ENCODE measurements around the genes GAGE12D, GAGE12F, USP27X, SHROOM4 and XAGE1A.

GRCh38 chrX:49270368-49271298 is 1.0 kb downstream of the PPP1R3F start:
- PRO-cap, result no peak
- RAMPAGE, long total RNA, result no peak

DNA sequence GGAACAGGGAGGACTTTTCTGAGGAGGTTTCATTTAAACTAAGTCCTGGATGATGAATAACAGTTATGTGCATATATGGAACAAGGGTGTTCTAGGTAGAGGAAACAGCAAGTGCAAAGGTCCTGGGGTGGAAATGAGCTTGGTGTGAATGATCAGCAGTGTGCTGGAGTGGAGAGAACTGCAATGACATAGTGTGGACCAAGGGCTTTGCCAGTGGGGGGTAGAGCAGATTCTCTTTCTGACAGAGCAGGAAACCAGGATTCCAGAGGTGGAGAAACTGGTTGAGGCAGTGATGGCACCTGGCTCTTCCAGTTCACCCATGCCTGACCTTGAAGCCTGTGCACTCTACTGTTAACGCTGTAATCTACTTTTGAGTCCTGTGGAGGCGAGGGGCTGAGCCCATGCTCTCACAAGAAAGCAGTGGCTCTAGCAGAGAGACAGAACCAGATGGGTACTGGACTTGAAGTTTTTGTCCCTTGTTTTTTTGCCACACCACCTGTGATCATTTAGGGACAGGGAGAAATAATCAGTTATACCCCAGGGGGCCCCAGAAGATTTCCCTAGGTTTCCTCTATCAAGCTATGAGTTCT is 1.9 kb downstream of the PPP1R3F start:
- PRO-cap, result no peak
- RAMPAGE, long total RNA, result no peak

GRCh38 chrX:49541328-49541802 is at the start of gene GAGE12D:
Gene GAGE12D (plus strand): TSS chrX:49541733.
- PRO-cap, result no peak
- RAMPAGE, long total RNA, result no peak

DNA sequence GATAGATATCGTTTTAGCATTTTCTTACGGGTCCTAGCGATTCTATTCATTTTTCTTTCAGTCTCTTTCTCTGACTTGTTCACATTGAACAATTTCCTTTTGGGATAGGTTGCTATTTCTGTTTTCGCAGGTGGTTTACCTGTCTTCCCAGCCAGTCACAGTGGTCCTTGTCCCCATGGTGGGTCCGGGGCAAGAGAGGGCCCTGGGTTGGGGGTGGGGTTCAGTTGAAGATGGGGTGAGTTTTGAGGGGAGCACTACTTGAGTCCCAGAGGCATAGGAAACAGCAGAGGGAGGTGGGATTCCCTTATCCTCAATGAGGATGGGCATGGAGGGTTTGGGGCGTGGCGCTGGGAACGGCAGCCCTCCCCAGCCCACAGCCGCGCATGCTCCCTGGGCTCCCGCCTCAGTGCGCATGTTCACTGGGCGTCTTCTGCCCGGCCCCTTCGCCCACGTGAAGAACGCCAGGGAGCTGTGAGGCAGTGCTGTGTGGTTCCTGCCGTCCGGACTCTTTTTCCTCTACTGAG is at the start of gene GAGE12F:
Gene GAGE12F (plus strand): TSS at position 426 of the 524 bp plus-strand sequence.
- PRO-cap, result no peak
- RAMPAGE, long total RNA, result no peak

GRCh38 chrX:49844411-49845042 is 15.4 kb downstream of the PAGE4 start:
- PRO-cap, result no peak
- RAMPAGE, long total RNA, result no peak

- PRO-cap, result bidirectional peak, plus-strand start at chrX:49879354, minus-strand start at chrX:49879356; bidirectional peak, plus-strand start at chrX:49879497, minus-strand start at chrX:49879456
- RAMPAGE, long total RNA, result no peak
These were observed at the start of gene USP27X for GRCh38 chrX:49878800-49879760. Gene USP27X (plus strand): TSS chrX:49879484.

- PRO-cap, result no peak
- RAMPAGE, long total RNA, result no peak
These were observed 107.1 kb downstream of the AKAP4 start for GRCh38 chrX:50093738-50094096.

DNA sequence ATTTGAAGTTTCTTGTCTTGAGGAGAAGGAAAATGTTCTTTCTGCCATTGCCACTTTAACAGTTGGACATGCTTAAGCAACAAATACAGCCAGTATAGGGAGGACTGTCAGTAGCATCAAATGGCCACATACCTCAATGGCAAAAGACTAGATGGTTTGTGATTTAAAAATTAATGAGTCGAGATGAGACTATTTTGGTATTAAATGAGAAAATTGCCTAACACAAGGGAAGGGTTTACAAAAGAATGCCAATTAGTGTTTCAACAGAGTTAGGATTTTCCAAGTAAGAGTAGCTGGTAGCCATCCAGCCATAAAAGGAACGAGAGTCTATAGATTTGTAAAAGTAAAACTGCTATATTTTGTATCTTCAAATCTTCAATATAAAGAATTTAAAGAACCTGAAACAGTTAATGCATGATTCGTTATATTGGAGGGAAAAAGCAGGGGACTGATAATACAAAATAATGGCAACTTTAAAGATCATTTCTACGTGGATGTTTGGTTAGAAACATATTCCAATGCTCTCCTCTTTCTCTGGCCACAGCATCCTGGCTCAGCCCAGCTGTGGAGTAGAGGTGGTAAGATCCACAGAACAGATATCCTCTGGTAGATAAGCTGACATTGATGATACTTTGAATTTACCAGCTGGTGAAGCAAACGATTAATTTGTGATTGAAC is 105.8 kb downstream of the AKAP4 start:
- PRO-cap, result no peak
- RAMPAGE, long total RNA, result no peak

- PRO-cap, result no peak
- RAMPAGE, long total RNA, result no peak
These were observed 125.9 kb upstream of the DGKK start for GRCh38 chrX:50596409-50597138.

GRCh38 chrX:50799613-50800005 is 14.4 kb downstream of the SHROOM4 start:
- PRO-cap, result no peak
- RAMPAGE, long total RNA, result no peak

DNA sequence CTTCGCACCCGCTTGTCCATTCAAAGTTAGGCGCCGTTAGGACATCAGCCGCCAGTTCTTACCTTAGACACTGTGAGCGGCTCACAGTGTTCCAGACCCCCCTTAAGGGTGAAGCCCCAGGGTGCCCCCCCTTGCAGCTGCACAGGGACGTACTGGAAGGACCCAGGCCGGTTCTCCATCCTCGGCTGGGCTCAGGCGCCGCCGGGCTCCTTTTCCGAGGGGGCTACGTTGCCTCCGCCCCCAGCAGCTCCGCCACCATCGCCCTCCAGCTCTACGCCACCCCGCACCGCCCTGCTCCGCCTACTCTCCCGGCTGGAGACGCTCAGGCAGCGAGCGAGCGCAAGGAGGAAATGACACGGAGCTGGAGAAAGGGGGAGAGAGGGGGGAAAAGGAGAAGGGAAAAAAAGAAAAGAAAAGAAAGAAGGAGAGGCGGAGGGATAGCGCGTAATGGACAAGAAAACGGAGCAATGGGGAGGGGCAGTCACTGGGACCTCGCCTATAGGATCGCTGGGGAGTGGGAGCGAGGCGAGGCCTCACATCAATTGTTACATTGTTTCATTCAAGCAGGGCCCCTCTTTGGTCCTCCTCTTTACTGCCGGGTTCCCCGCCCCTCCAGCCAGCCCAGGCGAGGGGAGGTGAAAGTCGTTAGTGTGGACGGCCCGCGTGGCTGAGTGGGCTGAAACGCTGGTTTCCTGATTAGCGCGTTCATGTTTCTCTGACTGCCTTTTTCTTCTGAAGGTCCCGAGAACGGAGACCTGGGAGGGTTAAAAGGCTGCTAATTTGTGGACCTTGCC is at the start of gene SHROOM4:
Gene SHROOM4 (minus strand): TSS at position 355 of the 794 bp plus-strand sequence.
- PRO-cap, result no peak
- RAMPAGE, long total RNA, result no peak

DNA sequence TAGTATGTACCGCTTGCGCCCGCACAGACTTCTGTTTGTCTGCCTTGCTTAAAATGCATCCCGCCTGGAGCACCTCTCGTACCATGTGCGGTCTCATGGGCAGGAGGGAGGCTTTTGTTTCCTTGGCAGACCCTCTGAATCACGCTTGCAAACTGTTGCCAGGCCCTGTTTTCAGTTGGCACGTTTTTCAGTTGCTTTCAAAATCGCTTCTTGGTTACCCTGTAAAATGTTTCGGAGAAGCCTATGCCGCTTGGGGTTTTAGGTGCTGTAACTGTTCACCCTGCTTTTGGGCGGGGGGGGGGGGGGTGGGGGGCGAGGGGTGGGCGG is 799 bp downstream of the NUDT10 start:
- PRO-cap, result no peak
- RAMPAGE, long total RNA, result no peak

DNA sequence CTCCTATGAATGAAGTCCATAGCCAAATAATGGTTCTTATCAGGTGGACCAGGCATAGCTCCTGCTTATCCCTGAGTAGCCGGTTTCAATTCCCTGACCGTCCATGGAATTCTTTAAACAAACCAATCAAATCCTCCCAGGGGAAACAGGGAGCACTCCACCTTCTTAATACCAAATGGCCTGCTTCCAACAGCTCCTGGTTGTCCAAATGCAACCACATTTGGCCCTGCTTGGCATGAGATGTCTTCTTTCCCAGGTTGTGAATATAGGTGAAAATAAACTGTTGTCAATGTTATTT is 43.0 kb downstream of the CENPVL3 start:
- PRO-cap, result no peak
- RAMPAGE, long total RNA, result no peak

GRCh38 chrX:52261621-52262273 is 77.1 kb downstream of the MAGED4 start:
- PRO-cap, result bidirectional peak, plus-strand start at chrX:52261944, minus-strand start at chrX:52261855
- RAMPAGE, long total RNA, result no peak

DNA sequence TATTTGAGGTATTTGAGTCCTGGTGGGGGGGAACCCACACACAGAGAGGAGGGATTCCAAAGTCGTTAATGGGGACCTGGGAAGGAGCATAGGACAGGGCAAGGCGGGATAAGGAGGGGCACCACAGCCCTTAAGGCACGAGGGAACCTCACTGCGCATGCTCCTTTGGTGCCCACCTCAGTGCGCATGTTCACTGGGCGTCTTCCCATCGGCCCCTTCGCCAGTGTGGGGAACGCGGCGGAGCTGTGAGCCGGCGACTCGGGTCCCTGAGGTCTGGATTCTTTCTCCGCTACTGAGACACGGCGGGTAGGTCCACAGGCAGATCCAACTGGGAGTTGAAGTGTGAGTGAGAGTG is at the start of gene XAGE1A:
Gene XAGE1A (plus strand): TSS at position 205 of the 355 bp plus-strand sequence.
- PRO-cap, result no peak
- RAMPAGE, long total RNA, result no peak

GRCh38 chrX:52923635-52924139 is 26.6 kb downstream of the FAM156B start:
- PRO-cap, result no peak
- RAMPAGE, long total RNA, result no peak

DNA sequence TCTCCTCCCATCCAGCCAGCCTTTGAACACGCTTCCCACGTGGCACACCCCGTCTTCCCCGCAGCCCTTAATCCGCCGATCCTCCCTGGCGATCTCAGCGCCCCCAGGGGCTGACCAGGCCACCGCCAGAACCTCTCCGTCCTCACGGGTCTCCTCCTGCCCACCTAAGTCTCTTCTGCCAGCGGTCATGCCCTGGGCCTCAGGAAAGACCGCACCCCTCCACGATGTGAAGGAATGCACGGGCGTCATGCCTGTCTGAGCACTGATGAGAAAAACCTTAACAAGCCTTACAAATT is 23.0 kb downstream of the FAM156A start:
- PRO-cap, result no peak
- RAMPAGE, long total RNA, result no peak

DNA sequence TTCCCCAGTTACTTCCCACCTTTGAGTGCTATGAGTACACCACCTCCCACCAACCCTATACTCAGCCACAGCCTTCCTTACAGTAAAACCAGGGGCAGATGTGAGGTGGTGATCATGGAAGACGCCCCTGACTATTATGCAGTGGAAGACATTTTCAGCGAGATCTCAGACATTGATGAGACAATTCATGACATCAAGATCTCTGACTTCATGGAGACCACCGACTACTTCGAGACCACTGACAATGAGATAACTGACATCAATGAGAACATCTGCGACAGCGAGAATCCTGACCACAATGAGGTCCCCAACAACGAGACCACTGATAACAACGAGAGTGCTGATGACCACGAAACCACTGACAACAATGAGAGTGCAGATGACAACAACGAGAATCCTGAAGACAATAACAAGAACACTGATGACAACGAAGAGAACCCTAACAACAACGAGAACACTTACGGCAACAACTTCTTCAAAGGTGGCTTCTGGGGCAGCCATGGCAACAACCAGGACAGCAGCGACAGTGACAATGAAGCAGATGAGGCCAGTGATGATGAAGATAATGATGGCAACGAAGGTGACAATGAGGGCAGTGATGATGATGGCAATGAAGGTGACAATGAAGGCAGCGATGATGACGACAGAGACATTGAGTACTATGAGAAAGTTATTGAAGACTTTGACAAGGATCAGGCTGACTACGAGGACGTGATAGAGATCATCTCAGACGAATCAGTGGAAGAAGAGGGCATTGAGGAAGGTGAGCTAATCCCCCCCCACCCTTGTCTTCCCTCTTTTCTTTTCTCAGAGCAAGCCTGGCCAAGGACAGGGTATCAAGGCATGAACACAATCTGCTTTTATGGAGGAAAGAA is 3.6 kb downstream of the TSPYL2 start:
- PRO-cap, result no peak
- RAMPAGE, long total RNA, result no peak

DNA sequence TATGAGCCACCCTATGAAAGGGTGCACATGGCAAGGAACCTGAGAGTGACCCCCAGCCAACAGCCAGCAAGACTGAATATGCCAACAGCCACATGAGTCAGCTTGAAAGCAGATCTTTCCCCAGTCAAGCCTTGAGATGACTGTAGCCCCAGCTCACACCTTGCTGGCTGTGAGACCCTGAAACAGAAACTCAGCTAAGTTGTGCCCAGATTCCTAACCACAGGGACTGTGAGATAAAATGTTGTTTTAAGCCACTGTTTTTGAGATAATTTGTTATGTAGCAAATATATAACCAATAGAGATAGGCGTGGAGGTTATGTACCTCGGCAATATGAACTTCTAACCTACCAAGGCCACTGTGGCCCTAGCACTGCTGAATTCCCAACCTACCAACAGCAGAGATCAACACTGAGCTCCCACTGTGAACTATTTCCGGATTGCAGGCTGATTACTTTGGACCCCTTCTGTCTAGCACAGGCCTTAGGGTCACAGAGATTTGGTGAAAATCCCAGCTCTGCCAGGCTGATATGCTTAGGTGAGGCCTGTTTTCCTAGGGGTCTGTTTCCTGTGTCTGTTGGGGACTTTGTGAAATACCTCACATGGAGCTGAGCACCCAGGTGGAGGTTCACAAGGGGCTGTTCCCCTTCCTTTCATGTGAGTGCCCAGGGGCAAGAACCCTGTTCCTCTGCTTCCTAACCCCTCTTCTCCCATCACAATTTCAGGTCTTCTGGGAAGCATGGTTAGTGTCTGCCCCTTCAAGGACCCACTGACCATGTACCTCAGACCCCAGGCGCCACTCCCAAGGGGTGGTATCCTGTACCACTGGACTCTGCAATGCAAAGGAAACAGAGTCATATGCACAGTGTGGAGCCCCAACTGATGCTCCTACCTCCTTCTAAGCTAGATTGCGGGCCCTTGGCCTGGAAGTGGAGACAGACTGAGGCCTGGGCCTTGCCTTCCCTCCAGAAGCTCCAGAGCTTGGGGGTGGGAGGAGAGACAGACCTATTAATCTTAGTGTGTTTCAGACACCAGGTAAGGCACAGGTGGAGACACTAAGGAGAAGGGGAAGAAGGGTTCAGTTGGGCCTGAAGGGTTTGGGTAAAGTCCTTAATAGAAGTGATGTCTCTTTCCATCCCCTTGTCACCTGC is 35.8 kb downstream of the KDM5C start:
- PRO-cap, result no peak
- RAMPAGE, long total RNA, result no peak

DNA sequence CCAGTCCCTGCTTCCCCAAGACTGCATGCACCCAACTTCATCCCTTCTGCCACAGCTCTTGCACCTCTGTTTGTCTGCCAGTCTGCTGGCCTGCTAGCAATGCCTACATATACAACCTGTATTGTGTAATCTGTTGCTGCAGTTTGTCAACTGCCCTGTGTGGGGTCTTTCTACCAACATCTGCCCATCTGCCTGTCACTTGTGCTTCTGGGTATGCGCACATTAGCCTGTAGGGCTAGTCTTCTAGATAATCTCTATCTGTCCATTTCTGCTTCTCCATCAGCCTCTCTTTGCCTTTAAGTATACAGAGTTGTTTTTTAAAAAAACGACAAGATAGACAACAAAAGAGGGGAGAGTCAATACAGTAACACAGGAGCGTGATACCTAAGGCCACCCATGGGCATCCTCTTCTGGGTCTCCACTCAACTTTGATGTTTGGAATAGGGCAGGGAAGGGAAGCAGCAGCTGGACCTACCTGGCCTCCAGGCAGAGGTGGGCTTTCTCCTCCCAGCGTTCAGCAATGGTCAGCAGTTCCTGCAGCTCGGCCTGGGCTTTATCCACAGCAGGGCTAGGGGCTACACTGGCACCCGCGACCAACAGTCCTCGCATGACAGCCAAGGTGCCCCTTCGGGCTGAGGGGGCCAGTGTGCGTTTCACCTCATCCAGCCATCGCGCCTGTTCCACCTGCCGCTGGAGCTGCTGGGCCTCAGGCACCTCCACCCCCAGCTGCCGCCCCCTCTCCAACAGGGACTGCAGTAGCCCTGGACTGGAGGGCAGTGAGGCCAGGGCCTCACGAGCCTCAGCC is 28.6 kb downstream of the KDM5C start:
- PRO-cap, result no peak
- RAMPAGE, long total RNA, result no peak

All from OCI-LY7 (cell line).